Cardiac atrium fibroblast (primary cell): ENCODE results near the genes PTGER3, PIGK and IFI44L.

DNA sequence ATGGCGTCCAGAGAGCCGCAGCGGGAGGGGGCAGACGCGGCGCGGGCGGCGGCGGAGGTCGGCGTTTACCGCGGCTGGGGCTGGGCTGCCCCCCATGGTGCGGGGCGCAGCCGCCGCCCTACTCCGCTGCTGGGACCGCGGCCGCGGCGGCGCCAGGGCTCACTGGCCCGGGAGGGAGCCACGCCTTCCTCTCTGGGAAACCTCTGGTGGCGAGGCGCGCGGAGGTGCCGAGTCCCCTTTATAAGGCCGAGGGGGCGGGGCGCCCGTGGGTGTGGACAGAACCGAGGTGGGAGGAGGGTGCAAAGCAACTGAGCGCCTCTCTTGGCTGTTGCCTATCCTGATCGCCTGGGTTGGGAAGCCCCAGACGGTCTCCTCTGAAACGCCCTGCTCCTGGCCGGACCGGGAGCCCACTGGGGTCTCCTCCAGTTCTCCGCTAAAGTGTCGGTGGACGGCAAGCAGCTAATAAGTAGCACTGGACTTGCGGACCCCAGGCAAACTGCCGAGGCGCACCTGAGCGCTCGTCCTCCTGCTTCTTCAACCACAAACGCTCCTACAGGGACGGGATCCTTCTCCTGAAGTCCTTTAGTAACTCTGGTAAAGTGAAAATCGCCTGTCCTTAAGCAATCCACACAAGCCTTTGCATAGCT is at the start of gene PTGER3:
PTGER3 (minus strand) TSS at position 216 of the 647 bp plus-strand sequence.
- RAMPAGE, long total RNA: no peak

GRCh38 chr1:71193084-71193505 is 112.3 kb upstream of the ZRANB2 start:
- RAMPAGE, long total RNA: no peak

DNA sequence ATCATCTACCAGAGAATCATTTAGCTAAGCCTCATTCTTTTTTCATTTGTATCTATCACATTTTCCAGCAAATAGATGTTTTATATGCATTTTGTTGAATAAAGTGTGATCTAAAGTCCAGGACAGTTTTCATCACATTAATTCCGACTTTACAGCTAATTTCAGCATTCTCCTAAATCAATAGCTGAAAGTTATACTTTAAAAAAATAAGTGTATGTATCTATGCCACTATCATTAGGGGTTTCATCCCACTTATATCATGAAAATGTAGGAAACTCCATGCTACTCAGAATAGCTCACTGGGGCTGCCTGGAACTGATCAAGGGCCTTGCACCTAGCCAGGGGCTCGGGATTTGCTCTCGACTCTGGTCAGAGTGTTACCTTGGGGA is 54.4 kb downstream of the ERICH3 start:
- RAMPAGE, long total RNA: no peak

DNA sequence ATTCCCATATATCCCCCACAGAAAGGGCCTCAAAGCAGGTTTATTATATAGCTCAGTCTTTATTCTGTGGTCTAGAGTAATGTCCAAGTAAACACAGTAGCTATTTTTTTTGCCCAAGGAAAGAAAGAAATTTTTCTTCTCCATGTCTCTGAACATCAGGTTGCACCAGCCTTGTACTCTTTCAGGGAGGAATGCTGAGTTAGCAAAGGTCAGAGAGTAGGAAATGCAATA is 18.0 kb downstream of the CRYZ start:
- RAMPAGE, long total RNA: no peak

DNA sequence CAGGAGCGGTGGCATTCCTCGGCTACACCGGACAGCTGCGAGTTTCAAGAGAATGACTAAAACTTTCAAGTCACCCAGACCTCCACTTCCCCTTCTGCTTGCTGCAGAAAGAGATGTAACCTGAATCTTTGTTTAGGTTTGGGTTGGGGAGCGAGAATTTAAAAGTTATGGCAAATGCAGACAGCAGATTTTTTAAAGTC is 334 bp upstream of the LHX8 start:
- RAMPAGE, long total RNA: no peak

- RAMPAGE, long total RNA: no peak
Measured at GRCh38 chr1:75614645-75615293, 3.9 kb upstream of the SLC44A5 start.

GRCh38 chr1:75677848-75678579 is 46.5 kb upstream of the ACADM start:
- RAMPAGE, long total RNA: no peak

- RAMPAGE, long total RNA: no peak
Measured at GRCh38 chr1:75725800-75726505, 1.4 kb downstream of the ACADM start.

DNA sequence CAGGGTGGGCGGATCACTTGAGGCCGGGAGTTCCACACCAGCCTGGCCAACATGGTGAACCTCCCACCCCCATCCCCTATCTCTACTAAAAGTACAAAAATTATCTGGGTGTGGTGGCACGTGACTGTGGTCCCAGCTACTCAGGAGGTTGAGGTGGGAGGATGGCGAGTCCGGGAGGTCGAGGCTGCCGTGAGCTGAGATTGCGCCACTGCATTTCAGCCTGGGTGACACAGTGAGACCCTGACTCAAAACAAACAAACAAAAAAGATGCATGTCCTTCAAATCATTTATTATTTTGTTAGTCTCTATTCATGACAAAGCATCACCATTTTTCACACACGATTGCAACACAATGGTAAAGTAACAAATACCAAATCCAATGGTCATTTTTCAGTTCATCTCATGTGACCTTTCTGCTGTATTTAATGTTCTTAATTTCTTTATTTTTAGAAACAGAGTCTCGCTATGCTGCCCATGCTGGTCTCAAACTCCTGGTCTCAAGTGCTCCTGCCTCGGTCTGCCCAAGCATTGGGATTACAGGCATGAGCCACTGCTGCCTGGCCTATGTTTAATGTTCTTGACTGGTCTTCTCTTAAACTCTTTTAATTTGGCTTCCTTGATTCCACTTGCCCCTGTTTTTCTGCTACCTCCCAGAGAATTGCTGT is 1.1 kb downstream of the MSH4 start:
- RAMPAGE, long total RNA: no peak

GRCh38 chr1:76106013-76106619 is 31.6 kb downstream of the ST6GALNAC3 start:
- RAMPAGE, long total RNA: no peak

GRCh38 chr1:76868109-76868917 is 1.0 kb downstream of the ST6GALNAC5 start:
- RAMPAGE, long total RNA: no peak

DNA sequence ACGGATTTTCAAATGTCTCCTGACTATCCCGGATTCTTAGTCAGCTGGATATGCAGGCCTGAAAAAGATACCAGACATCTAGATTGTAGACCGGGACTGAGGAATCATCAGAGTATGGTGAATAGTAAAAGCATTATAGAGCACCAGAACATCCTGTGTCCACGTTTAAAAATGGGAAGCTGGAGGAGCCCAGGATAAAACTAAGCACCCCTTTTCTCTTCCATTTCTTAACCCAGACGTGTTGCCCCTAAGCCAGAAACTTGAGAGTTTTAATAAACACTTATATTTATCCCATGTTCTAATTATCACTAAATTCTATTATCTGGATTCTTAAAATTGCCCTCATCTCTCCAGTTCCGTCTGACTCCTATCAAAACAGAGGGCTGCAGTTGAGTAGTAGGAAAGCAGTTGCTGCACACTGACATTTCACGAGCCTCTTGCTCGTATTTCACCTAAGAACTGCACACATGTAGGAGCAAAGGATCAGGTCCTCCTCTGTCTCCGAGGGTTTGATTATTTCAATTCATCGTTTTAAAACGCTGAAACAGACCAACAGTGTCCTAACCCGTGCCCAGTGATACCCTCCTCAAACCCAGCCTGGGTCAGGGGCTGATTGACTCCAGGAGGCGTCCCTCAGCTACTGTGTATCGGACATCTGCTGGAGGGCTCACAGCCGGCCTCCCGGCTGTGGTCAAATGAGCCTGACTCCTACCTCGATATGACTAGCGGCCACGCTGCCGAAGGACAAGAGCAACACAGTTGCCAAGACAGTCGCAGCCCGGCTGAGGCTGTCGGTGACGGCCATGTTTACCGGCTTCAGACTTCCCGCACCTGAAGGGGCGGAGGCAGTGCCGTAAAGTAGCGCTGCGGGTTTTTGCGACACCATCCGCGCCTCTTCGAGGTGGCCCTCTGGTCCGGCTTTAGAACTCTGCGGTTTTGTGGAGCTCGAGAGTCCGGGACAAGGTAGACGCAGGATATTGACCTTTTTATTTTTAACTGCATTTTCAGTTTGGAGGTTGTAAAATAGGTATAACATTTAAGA is at the start of gene PIGK:
PIGK (minus strand) TSS at position 833 of the 1,042 bp plus-strand sequence.
- RAMPAGE, long total RNA: no peak

- RAMPAGE, long total RNA: no peak
Measured at GRCh38 chr1:77279908-77280439, 1.8 kb upstream of the AK5 start.

- RAMPAGE, long total RNA: no peak
Measured at GRCh38 chr1:77531749-77532340, 150.6 kb downstream of the ZZZ3 start.

DNA sequence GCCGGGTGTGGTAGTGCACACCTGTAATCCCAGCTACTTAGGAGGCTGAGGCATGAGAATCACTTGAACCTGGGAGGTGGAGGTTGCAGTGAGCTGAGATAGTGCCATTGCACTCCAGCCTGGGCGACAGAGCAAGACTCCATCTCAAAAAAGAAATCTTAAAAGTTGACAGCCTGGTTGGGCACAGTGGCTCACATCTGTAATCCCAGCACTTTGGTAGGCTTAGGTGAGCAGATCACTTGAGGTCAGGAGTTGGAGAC is 7.2 kb downstream of the NEXN start:
- RAMPAGE, long total RNA: no peak

- RAMPAGE, long total RNA: no peak
Measured at GRCh38 chr1:77943646-77944416, 35.0 kb downstream of the FUBP1 start.

DNA sequence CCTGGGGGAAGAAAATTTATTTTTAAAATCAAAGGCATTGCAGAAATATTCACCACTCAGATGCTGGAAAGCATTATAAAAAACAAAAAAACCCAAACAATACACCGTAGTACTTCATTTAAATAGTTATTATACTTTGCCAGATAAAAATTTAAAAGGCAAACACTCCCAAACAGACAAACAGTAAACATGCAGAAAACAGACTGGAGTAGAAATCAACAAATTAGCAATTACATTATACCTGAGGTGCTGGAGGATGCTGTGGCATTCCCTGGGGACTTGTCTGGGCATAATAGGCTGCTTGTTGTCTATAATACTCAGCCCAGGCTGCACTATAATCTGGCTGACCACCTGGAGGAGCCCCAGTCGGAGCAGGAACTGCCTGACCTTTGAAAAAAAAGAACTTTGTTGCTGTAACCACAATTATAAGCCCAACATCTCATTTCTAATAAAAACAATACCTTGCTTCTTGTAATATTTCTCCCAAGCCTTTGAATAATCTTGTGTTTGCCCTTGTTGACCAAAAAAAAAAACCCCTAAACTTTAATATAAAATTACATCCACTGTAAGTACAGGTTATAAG is 29.9 kb downstream of the FUBP1 start:
- RAMPAGE, long total RNA: no peak

- RAMPAGE, long total RNA: no peak
Measured at GRCh38 chr1:77964611-77965424, 14.1 kb downstream of the FUBP1 start.

DNA sequence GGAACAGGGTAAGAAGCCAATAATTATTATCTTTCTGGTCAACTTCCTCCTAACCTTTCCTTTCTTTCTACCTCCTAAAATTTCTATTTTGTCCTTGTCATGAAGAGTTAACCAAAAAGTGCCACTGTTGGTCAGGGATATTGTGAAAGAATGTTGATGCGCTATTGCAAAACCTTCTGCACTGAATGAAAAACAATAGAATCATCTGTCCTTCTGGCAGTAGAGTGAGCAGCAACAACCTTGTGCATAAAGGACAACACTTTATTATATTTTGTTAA is 14.6 kb upstream of the PTGFR start:
- RAMPAGE, long total RNA: no peak

GRCh38 chr1:78619414-78620692 is at the start of gene IFI44L:
TSS of gene IFI44L (plus strand) at chr1:78620448.
- RAMPAGE, long total RNA: no peak